ENCODE data around the genes FFAR2, LRFN3 and TBCB.

- PRO-cap: bidirectional peak, plus-strand start at chr19:35430685, minus-strand start at chr19:35430426
Measured at GRCh38 chr19:35430257-35430855, 17.7 kb upstream of the FFAR2 start.

GRCh38 chr19:35447663-35447945 is 453 bp upstream of the FFAR2 start:
- PRO-cap: no peak

GRCh38 chr19:35447989-35449008 is at the start of gene FFAR2:
Gene FFAR2 (plus strand): TSS chr19:35448257.
- PRO-cap: no peak

DNA sequence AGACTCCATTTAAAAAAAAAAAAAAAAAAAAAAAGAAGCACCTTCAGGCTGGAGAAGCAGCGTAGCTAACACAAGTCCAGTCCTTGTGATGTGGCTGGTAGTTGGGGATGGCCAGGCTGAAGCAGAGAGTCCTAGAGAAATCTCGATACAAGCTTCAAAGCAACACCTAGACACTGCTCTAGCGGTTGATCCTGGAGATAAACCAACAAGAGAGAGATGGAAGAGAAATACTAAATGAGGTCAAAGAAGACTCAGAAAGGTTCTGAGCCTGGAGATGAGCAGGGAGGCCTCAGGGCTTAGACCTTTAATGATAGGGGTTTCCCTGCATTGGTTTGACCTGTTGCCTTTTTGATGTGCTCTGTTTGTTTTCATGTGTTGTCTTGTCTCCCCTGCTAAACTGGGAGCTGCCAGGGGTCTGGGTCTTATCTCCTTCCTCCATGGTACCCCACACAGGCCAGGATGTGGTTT is 3.2 kb downstream of the FFAR2 start:
- PRO-cap: no peak

GRCh38 chr19:35501652-35502273 is 11.5 kb upstream of the KRTDAP start:
- PRO-cap: no peak

GRCh38 chr19:35543896-35544949 is 1.2 kb upstream of the TMEM147 start:
- PRO-cap: no peak

DNA sequence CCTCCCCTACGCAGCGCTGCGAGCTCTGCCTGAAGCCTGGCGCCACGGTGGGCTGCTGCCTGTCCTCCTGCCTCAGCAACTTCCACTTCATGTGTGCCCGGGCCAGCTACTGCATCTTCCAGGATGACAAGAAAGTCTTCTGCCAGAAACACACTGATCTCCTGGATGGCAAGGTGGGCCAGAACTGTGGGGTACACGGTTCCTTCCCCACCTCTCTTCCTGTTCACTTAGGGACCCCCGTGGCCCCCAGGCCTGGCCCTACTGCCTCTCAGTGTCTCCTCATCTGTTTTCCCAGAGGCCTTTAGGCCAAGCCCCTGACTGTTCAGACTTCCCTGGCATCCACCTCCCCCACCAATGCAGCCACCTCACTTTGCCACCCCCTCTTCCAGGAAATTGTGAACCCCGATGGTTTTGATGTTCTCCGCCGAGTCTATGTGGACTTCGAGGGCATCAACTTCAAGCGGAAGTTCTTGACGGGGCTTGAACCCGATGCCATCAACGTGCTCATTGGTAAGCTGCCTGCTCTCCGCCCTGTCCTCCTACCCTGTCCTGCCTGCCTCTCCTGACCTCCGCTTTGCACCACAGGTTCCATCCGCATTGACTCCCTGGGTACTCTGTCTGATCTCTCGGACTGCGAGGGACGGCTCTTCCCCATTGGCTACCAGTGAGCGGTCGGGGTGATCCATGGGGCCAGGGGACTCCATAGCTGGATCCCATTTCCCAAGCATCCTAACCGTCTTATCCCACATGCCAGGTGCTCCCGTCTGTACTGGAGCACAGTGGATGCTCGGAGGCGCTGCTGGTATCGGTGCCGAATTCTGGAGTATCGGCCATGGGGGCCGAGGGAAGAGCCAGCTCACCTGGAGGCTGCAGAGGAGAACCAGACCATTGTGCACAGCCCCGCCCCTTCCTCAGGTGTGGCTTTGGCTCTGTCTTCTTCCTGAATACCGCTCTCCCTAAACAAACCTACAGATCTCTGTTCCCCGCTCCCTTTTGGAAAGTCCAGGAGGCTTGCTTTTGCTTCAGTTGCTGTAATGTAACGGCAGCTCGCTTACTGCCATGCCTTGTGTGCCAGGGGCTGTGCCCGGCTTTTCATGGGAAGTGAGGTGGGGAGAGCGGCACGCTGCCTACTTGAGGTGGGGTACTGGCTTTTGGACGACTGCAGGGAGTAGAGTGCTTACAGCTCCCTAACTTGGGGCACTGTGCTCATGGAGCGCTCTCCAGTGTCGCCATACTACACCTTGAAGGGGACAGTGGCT is 11.9 kb downstream of the IGFLR1 start:
- PRO-cap: no peak

DNA sequence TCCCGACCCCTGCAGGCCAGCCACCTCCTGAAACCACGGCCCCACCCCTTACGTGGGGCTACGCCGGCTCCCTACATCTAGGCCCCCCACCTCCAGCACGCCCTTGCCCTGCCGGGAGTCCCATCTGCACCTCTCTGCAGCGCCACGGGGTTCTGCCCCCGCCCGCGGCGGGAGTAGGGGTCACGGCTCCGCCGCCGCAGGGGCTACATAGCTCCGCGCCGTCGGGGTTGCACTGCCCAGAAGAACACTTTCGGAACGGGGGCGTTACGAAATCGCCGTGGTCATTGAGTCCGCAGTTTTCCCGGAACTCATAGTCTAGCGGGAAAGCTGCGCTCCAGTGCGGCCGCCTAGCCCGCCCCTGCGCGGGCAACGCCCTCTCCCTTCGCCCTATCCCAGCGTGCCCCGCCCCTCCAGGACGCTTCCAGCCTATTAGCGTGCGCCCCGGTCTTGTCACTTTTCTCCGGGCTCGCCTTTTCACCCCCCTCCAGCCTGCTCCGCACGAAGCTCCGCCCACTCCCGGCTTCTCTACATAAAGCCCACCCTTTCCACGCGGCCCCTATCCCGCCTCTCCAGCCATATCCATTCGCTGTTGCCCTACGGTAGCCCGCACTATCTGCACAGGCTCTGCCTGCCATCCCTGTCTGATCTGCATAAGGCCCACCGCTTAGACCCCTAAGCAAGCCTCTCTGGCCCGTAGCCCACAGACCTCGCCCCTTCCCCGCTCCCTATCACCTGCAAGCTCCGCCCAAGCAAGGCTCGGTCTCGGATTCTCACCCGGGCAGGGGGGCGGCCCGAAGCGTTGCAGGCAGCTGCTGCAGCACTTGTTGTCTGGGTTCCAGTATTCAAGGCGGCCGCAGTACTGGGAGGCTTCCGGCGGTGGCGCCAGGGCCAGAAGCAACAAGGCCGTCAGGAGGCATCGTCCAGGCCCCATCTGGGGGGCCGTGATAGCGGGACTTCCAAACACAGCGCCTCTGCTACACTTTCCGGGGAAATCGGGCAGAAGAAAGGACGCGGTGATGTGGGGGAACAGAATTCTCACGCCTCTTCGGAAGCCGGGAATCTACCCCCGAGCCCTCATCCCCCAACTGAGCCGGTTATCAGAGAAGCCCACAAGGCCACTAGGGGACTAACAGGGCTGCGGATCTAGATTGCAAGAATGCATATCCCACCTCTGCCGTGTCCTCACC is 1.6 kb downstream of the IGFLR1 start:
- PRO-cap: bidirectional peak, plus-strand start at position 559 of the sequence, minus-strand start at position 310 of the sequence; bidirectional peak, plus-strand start at position 841 of the sequence, minus-strand start at position 648 of the sequence

DNA sequence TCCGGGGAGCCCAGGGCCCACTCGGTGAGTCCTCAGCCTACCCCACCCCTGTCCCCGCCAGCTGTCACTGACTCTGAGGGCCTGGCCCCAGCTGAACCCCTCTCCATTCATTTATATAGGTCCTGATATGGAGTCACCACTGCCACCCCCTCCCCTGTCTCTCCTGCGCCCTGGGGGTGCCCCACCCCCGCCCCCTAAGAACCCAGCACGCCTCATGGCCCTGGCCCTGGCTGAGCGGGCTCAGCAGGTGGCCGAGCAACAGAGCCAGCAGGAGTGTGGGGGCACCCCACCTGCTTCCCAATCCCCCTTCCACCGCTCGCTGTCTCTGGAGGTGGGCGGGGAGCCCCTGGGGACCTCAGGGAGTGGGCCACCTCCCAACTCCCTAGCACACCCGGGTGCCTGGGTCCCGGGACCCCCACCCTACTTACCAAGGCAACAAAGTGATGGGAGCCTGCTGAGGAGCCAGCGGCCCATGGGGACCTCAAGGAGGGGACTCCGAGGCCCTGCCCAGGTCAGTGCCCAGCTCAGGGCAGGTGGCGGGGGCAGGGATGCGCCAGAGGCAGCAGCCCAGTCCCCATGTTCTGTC is 11.8 kb downstream of the ARHGAP33 start:
- PRO-cap: no peak

- PRO-cap: unidirectional peak, minus-strand start at chr19:35846489
Measured at GRCh38 chr19:35846351-35846752, 6.0 kb downstream of the NPHS1 start.

DNA sequence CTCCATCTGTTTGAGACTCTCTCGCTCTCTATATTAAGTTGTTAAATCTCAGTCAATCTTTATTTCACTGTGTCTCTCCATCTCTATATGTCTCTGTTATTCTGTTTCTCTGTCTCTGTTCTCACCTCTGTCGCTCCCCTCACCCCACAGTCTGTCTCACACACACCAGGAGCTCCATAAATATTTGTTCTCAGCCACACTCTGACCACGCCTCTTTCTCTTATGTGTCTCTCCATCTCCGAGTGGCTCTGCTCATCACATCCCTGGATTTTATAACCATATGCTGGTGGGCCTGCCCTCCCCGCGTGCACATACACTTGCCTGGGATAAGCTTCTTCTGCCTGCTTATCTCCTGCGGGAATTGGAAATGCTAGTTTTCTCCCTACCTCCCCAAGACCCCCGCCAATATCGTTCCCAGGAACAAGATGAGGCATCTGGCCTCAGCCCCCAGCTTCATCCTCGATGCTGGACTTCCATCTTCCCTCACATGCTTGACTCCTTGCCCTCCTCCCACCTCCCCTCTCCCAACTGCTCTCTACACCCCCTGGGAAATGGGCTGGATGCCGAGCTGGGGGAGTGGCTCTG is 2.0 kb upstream of the KIRREL2 start:
- PRO-cap: unidirectional peak, minus-strand start at position 153 of the sequence

- PRO-cap: unidirectional peak, minus-strand start at chr19:35879869
Measured at GRCh38 chr19:35879575-35880126, 11.3 kb downstream of the APLP1 start.

DNA sequence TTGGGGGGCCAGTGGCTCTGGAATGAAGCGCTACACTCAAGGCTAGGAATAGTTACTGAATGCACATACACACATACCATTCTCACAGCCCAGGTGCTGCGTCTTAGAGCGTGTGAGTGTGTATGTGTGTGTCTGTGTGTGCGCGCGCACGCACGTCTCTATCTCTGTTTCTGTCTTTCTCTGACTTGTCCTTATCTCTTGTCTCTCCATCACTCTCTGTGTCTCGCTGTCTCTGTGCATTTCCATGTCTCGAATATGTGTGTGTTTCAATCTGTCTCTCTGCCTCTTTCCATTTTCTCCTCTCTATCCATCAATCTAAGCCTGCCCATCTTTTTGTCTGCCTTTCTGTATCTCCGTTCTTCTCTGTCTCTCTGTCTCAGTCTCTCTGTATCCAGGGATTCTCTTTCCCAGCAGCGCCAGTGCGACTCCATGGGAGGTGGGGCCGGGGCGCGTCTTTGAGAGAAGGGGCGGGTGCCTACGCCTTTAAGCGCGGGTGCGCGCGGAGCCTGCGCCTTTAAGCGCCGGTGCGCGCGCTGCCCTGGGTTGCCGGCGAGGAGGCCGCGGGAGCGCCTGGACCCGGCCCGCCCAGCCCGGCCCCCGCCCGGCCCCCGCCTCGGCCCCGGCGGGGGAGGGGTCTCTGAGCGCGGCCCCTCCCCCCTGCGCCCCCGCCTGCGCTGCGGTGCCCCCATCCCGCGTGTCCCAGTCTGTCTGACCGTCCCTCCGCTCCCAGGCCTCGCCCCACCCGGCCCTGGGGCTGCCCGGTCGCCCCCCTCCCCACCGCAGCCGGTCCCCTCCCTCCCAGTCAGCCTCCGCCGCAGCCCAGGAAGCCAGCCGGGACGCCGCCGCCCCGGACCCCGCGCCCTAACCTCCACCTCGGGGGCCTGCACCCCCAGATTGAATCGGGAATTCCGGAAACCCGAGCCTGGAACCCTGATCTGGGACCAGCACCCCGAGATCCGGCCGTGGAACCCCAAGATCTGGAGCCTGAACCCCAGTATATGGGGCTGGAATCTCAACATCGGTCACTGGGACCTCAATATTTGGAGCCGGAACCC is at the start of gene LRFN3:
LRFN3 (plus strand) TSS at position 517 of the 1,055 bp plus-strand sequence.
- PRO-cap: unidirectional peak, plus-strand start at position 547 of the sequence

GRCh38 chr19:36115094-36115923 is at the start of gene TBCB:
Gene TBCB (plus strand): TSS chr19:36115468.
- PRO-cap: bidirectional peak, plus-strand start at chr19:36115488, minus-strand start at chr19:36115157; bidirectional peak, plus-strand start at chr19:36115788, minus-strand start at chr19:36115671

GRCh38 chr19:36140560-36140694 is 561 bp downstream of the CAPNS1 start:
- PRO-cap: no peak

GRCh38 chr19:36159248-36160319 is 7.3 kb upstream of the COX7A1 start:
- PRO-cap: no peak

GRCh38 chr19:36169195-36169784 is 17.0 kb upstream of the COX7A1 start:
- PRO-cap: bidirectional peak, plus-strand start at chr19:36169341, minus-strand start at chr19:36169351

GRCh38 chr19:36215606-36215923 is 659 bp downstream of the ZNF146 start:
- PRO-cap: no peak

- PRO-cap: no peak
Measured at GRCh38 chr19:36337212-36337623, 41.8 kb downstream of the ZFP14 start.

- PRO-cap: no peak
Measured at GRCh38 chr19:37312257-37313174, 21.9 kb upstream of the ZNF875 start.